Temporal lobe (tissue), 2 donors: ENCODE results near the genes SLC7A9 and KCTD15.

DNA sequence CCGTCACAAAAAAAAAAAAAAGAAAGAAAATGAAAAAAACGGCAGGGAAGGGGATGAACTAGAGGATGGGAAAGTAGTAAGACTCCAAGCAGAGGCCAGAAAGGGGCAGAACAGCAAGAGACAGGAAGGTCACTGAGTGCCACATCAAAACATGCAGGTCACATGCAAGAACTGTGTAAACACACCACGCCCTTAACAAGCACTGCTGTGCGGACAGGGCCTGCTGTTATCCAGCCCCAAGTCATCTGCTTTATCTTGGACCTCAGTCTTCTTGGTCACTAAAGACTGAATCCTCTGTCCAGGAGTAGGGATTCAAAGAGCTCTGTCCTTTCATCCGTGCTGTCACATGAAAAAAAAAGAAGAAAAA, 5.0 kb downstream of the ANKRD27 start:
- RAMPAGE, long total RNA: no peak

DNA sequence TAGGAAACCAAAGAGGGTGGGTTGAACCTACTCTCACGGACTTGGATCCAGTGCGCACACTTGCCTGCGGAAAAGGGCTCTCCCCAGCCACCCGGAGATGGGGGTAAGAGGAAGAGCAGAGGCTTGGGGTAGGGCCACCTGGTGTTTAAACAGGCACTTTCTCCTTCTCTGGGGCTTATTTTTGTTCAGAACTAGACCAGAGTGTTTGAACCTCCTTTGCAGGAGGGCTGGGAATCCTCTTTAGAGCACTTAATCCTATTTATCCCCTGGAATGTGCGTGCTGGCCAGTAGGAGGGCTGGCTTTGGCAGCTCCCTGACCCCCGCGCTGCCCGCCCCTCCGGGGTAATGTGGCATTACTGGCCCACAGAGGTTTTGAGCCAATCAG, 2.0 kb downstream of the RGS9BP start:
- RAMPAGE, long total RNA: no peak

- RAMPAGE, long total RNA: no peak
Measured at GRCh38 chr19:32869488-32870042, at the start of gene SLC7A9. Gene SLC7A9, minus strand, starts transcription at chr19:32869767.

GRCh38 chr19:33008990-33009348, 36.9 kb downstream of the FAAP24 start:
- RAMPAGE, long total RNA: no peak

- RAMPAGE, long total RNA: no peak
Measured at GRCh38 chr19:33177972-33178623, 16.0 kb upstream of the LRP3 start.

DNA sequence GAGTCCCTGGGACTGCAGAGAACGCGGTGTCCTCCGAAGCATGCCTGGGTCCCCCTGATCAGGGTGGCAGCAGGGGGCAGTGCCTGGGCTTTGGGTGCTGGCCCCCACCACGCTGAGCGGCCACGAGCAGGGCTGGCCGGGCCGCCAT, 26.4 kb downstream of the CEBPA start:
- RAMPAGE, long total RNA: no peak

GRCh38 chr19:33290946-33291416, 11.4 kb downstream of the CEBPA start:
- RAMPAGE, long total RNA: no peak

GRCh38 chr19:33292632-33293194, 9.6 kb downstream of the CEBPA start:
- RAMPAGE, long total RNA: no peak

DNA sequence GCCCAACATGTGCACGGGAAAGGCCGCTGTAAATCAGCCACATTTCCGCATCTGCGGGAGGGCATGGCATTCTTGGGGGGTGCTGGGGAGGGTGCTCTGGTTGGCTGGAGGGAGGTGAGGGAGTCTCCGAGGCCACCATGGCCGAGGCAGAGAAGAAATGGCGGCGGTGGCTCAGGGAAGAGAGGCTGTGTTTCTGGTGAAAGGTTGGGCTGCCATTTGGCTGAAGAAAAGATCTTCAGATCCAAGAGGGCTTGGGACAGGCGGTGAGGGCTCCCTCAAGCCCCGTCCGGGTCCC, 8.7 kb downstream of the CEBPA start:
- RAMPAGE, long total RNA: no peak

DNA sequence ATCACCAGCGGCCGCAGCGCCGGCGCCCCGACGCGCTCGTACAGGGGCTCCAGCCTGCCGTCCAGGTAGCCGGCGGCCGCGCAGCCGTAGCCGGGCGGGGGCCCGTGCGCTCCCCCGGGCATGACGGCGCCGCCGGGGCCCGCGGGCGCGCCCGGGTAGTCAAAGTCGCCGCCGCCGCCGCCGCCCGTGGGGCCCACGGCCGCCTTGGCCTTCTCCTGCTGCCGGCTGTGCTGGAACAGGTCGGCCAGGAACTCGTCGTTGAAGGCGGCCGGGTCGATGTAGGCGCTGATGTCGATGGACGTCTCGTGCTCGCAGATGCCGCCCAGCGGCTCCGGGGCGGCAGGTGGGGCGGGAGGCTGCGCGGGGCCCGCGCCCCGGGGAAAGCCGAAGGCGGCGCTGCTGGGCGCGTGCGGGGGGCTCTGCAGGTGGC, 383 bp downstream of the CEBPA start:
- RAMPAGE, long total RNA: no peak

DNA sequence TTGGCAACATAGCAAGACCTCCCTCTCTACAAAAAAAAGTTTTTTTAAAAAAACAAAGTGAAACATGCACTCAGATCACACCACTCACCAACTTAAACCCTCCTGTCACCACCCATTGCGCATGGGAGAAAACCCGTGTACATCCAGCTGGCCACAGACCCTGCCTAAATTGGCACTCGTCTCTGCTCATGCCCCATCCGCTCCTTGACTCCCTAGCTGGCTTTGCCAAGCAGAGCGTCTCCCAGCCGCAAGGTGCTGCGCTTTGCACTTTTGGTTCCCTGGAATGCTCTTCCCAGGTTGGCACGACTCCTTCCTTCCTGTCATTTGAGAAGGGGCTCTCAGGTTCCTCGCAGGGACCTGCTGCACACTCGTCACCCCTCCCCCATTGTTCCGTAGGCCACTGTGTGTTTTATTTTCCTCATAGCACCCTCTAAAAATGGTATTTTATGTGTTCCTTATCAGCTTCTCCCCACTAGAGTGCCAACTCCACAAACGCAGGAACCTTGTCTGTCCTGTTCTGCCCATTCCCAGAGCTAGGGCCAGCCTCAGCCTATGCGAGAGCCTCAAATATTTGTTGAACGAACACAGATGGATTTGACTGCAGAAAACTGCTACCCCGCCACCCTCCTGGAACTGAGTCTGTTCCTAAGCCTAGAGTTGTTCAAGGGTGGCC, 8.3 kb upstream of the CEBPA start:
- RAMPAGE, long total RNA: no peak

DNA sequence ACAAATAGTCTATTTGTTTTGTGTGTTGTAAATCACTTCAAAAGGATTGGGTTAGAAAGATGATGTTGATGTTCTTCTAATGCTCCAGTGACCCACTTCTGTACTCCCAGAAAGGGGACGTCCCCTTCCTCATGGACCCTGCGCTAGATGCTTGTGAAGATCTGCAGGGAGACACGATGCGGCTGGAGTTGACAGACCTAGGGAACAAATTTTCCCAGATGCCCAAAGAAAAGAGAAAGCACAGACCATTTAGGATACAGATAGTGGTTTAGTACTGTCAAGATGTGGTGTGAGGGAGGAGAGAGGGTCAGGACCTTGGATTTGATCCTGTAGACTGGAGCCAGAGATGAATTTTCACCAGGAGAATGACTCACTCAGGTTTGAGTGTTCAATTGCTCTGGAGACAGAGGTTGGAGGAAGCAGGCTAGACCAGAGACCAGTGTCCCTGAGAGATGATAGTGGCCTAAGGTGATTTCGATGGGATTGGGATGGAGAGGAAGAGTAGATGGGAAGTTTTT, 2.1 kb downstream of the CEBPG start:
- RAMPAGE, long total RNA: no peak

DNA sequence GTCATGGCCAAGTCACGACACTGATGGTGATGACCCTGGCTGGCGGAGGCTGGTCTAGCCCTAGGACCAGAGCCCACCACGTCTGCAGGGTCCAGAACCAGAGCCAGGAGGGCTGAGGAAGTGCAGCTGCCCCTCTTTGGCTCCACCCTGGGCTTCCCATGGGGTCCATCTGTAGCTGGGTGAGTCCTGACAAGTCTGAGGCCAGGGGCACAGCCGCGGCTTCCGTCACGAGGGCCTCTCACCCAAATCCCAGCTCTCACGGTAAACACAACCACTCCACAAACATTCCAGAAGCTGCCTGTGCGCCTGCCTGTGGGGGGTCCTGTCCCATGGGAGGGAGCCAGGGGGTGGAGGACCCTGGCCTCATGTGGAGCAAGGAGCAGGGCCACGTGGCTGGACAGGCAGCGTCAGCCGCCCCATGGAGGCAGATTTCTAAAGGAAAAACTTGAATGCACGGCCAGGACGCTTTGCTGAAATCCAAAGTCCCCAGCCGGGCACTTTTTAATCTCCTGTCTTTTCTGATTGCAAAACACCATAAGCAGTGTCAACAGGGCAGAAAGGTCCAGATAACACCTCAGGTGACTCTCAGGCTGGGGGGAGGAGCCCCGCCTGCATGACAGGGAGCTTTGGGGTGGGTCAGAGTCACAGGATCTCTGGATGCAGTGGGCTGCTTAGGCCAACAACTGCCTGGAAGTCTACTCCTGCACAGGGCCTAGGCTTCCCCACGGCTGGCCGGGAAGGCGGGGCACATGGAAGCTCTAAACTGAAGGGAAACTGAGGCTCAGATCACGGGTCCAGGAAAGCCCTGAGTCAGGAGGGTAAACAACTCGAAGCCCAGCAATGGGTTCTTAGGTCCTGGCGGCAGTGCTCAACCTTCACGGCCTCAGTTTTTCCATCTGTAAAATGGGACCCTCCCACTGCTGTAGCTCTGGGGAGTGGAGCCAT, 30.0 kb downstream of the CEBPG start:
- RAMPAGE, long total RNA: no peak

DNA sequence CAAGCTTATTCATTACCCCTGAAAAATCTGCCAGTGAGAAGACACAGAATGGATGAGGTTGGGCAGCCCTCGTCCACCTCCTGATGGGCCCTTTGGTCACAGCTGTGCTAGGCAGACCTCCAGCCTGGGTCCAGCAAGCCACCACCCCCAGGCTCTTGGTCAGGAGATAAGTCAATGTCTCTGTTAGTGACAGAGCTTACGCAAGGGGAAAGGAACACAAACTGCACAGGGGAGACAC, 19.7 kb downstream of the PEPD start:
- RAMPAGE, long total RNA: no peak

GRCh38 chr19:33580208-33581003, 41.3 kb upstream of the CHST8 start:
- RAMPAGE, long total RNA: no peak

- RAMPAGE, long total RNA: no peak
Measured at GRCh38 chr19:33796774-33797210, at the start of gene KCTD15. Gene KCTD15, plus strand, starts transcription at chr19:33796870.

- RAMPAGE, long total RNA: no peak
Measured at GRCh38 chr19:33883843-33884807, 87.5 kb downstream of the KCTD15 start.

DNA sequence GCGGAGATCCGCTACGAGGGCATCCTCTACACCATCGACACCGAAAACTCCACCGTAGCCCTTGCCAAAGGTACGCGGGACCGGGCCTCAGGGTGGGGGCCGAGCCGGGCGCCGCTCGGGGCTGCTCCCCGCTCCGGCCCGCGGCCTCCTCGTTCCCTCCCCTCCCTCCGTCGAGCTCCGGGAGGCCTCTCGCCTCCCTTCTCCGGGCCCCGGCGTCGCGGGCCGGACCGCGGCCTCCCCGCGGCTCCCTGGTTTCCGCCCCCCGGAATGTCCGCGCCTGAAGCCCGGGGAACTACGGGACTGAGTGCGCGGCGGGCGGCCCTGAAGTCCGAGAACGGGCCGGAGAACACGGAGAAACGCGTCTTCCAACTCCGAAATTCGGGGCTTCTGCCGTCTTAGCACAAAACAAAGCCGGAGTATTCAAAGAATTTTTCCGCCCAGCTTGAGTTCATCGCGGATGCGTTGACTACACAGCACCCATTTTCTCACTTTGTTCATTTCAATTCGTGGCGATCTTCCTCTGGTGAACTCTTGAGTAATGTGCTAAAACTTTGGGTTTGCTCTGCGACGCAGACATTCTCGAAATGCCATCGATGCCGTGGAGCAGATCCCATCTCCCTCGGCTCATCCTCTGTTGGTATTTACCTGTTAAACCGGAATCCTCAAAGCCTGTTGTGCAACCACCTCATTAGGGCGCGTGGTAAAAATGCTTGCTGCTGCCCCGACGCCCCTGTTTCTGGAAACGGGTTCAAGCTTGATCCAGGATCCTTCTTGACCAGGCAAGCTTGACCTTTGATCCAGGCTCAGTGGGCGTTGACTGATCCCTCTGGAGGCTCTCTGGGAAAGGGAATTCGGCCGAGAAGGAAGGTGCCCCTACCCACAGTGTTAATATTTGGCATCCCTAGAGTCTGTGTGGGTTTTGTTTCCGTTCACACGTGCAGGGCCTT, 663 bp downstream of the LSM14A start:
- RAMPAGE, long total RNA: no peak

DNA sequence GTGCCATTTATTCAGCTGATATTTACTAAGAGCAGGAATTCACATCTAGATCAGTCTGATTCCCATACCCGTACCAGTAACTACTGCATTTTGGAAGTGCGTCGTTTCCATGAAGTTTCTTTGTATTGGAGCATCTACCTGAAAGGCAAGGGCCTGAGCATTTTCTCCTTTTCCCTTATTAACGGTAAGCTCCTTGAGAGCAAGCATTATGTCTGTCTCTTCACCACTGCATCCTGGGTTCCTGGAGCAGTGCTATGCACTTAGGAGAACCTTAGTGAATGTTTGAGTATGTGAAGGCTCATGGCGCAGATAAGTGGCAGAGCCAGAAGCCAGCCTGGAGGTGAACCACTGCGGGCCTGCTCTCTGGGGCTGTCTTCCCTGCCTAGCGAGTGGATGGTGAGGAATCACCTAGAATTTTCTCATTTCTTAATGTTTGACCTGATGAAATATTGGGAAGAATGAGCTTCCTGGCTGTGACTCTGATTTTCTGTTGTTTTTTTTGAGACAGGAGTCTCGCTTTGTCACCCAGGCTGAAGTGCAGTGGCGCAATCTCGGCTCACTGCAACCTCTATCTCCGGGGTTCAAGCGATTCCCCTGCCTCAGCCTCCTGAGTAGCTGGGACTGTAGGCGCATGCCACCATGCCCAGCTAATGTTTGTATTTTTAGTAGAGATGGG, 11.7 kb downstream of the GARRE1 start:
- RAMPAGE, long total RNA: no peak

DNA sequence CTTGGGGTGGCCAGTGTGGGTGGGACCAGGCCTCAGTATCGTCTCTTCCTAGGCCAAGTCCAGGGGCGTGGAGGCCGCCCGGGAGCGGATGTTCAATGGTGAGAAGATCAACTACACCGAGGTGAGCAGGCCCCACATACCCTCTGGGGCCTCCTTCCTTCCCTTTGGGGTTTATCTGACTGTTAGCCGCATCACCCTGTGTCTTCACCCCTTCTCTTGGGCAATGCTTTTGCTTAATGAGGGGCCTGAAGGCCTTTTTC, 1.7 kb downstream of the GPI start:
- RAMPAGE, long total RNA: no peak